ENCODE measurements around the gene UBA5.

GRCh38 chr3:129175844-129176703 is 7.6 kb downstream of the CNBP start:
- PRO-cap, 3 experiments = no peak in any of the 3 experiments
- RAMPAGE, long total RNA, 4 experiments = no peak in any of the 4 experiments
- RRBS = no CpG with 5 or more reads among the region's 4 CpGs

- PRO-cap, 3 experiments = peak in 2 of 3 experiments; most common plus-strand start chr3:129239143 (in 1); most common minus-strand start chr3:129239071 (in 1)
- RAMPAGE, long total RNA, 4 experiments = no peak in any of the 4 experiments
- RRBS = no CpG with 5 or more reads among the region's 4 CpGs
Observed at GRCh38 chr3:129238922-129239382, 10.5 kb upstream of the COPG1 start.

GRCh38 chr3:129239884-129240920 is 9.2 kb upstream of the COPG1 start:
- PRO-cap, 3 experiments = no peak in any of the 3 experiments
- RAMPAGE, long total RNA, 4 experiments = no peak in any of the 4 experiments
- RRBS = no CpG with 5 or more reads among the region's 9 CpGs

- PRO-cap, 3 experiments = no peak in any of the 3 experiments
- RAMPAGE, long total RNA, 4 experiments = no peak in any of the 4 experiments
- RRBS = 89% methylated on average over 2 of the region's 18 CpGs
Observed at GRCh38 chr3:129257149-129258003, 8.0 kb downstream of the COPG1 start.

GRCh38 chr3:129379621-129380068 is 48.8 kb downstream of the EFCAB12 start:
- PRO-cap, 3 experiments = no peak in any of the 3 experiments
- RAMPAGE, long total RNA, 4 experiments = no peak in any of the 4 experiments
- RRBS = no CpG with 5 or more reads among the region's 6 CpGs

GRCh38 chr3:129429872-129431074 is 1.8 kb upstream of the EFCAB12 start:
- PRO-cap, 3 experiments = no peak in any of the 3 experiments
- RAMPAGE, long total RNA, 4 experiments = no peak in any of the 4 experiments
- RRBS = no CpG with 5 or more reads among the region's 4 CpGs

- PRO-cap, 3 experiments = no peak in any of the 3 experiments
- RAMPAGE, long total RNA, 4 experiments = no peak in any of the 4 experiments
- RRBS = no CpG with 5 or more reads among the region's 6 CpGs
Observed at GRCh38 chr3:129525268-129525859, 3.1 kb upstream of the RHO start.

GRCh38 chr3:129599083-129599493 is 7.4 kb downstream of the PLXND1 start:
- PRO-cap, 3 experiments = peak in 1 of 3 experiments; most common plus-strand start chr3:129599306 (in 1); most common minus-strand start chr3:129599154 (in 1)
- RAMPAGE, long total RNA, 4 experiments = no peak in any of the 4 experiments
- RRBS = 86% methylated on average over 7 of the region's 20 CpGs

DNA sequence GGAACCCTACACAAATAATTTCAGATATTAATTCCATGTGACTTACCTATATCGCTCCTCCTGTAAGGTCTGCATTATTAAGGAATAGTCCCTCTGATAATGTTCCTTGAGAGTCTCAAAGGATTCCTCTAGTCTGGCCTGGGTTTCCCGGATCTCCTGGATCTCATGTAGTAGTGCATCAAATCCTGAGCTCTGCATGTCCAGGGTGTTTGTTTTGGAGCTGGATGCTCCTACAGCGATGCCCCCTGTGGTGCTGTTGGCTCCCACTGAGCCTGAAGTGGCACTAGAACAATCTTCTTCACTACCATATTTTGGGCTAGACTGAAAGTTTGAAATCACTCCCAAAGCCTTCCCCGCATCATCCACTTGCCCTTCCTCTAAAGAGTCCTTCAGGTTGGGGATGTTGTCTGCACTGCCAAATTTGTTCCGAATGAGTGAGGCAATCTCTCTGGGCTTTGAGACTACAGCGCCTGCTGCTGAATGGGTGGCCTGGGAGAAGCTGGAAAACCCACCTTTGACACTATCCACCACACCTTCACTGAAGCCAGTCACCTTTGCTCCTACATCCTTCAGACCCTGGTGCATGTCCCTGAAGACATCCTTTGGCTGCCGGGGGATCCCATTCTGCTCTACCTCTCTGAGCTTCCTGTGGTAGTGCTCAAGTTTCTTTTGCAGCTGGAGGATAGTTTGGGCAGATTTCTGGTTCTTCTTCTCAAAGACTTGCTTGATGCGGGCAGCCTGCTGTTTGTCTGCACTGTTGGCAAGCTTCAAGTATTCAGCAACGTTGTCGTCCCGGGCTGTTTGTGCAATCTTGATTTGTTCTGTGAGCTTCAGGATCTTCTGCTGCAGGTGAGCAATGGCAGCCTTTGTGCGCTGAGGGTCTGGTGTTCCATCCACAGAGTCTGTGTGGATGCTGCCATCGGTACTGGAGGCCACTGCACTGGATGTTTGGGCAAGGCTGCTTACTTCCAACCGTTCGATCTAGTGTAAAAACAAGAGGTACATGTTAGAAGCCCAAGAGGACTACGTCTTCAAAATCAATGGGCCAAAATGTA is 64.1 kb upstream of the PLXND1 start:
- PRO-cap, 3 experiments = no peak in any of the 3 experiments
- RAMPAGE, long total RNA, 4 experiments = no peak in any of the 4 experiments
- RRBS = no CpG with 5 or more reads among the region's 16 CpGs

- PRO-cap, 3 experiments = no peak in any of the 3 experiments
- RAMPAGE, long total RNA, 4 experiments = no peak in any of the 4 experiments
- RRBS = no CpG with 5 or more reads among the region's 6 CpGs
Observed at GRCh38 chr3:129722033-129722485, 115.6 kb upstream of the PLXND1 start.

DNA sequence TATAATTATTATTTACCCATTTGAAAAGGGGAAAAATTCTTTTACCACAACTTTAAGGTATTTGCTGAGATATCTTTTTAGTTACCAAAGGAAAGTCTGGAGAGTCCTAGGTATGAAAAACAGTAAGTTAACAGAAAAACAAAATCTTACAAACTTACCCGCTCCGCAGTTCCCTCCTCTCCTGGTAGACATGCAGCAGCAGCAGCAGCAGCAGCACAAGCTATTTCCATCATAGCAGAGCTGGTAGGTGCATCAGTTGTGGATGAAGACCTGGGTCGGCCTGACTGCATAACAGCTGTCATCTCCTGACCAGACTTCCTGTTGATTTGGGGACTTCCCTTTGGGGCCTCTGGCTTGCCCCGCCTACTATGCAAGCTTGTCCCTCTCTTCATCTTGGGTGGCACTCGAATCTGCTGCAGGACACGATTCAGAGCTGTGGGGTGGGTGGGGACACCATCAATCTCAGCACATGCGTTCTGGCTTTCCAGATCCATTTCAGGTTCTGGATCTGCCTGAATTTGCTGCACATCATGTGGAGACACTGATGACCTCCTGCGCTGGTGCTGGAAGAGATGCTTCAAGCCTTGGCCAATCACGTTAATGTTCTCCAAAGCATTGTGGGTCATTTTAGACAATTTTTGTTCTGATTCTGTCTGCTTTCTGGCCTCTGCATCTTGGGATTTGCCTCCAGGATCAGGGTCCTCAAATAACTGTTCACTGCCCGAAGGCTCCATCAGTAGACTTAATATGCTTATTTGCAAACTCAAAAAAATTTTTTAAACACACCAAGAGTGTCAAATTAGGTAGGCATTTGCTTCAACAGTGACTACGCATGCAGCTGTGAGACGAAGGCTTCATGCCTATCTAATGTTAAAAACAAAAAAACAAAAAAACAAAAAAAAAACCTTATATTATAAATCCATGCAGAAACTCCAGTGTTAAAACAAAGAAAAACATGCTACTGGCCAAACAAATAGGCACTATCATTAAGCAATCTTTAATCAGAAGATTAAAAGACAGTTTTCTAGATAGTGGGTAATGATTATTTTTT is 65.5 kb downstream of the TMCC1 start:
- PRO-cap, 3 experiments = no peak in any of the 3 experiments
- RAMPAGE, long total RNA, 4 experiments = no peak in any of the 4 experiments
- RRBS = no CpG with 5 or more reads among the region's 12 CpGs

DNA sequence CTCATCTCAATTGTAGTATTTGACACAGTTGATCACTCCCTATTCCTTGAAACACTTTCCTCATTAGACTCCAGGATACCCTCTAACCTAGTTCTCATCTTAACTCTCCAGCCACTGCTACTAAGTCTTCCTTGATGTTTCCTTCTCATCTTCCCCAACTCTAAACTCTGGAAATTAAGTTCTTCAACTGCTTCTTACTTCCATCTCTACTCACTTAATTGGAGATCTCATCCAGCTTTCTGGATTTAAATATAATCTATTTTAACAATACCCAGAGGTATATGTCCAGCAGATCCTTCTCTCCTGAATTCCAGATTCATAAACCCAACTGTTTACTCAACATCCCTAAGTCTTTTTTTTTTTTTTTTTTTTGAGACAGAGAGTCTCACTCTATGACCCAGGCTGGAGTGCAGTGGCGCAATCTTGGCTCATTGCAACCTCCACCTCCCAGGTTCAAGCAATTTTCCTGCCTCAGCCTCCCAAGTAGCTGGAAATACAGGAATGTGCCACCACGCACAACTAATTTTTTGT is 16.2 kb downstream of the TMCC1 start:
- PRO-cap, 3 experiments = no peak in any of the 3 experiments
- RAMPAGE, long total RNA, 4 experiments = no peak in any of the 4 experiments
- RRBS = no CpG with 5 or more reads among the region's 2 CpGs

DNA sequence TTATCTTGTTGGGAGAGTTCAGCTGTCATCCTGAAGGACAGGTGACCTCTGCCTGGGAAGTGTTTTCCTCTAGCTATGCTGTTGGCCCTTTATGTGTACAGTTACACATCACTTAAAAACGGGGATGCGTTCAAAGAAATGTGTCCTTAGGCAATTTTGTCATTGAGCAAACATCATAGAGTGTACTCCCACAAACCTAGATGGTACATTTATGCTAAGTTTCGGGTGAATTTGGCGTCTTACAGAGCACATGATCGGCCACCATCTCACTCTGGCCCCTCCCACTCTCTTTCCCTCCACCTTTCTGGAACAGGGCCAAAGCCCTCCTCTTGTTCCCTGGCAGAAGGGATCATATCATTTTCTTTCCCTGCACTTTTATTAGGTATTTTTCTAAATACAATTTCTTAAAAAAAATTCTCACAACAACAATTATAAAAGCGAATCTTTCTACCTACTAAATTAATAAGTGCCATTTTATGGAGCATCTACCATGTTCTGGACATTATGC is 164.1 kb upstream of the NUDT16 start:
- PRO-cap, 3 experiments = no peak in any of the 3 experiments
- RAMPAGE, long total RNA, 4 experiments = no peak in any of the 4 experiments
- RRBS = no CpG with 5 or more reads among the region's 6 CpGs

DNA sequence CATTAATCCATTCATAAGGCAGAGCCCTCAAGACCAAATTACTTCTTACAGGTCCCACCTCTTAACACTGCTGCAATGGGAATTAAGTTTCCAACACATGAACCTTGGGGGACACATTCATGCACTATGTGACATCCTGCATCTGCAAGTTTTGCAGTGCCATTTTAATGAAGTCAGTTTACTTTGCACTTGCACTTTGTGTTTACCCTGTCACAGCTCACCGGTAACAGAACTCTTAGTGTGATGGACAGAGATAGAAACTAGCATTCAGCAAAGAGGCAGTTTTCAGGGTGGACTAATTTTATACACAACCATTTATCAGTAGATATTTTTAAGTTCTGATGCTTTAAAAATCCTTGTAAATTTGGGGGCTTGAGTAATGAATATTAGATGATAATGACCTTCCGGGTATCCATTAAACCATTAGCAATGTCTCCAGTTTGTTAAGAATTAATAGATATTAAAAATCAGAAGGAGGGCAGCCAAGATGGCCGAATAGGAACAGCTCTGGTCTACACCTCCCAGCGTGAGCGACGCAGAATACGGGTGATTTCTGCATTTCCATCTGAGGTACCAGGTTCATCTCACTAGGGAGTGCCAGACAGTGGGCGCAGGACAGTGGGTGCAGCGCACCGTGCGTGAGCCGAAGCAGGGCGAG is 50.4 kb upstream of the NUDT16 start:
- PRO-cap, 3 experiments = no peak in any of the 3 experiments
- RAMPAGE, long total RNA, 4 experiments = no peak in any of the 4 experiments
- RRBS = no CpG with 5 or more reads among the region's 13 CpGs

DNA sequence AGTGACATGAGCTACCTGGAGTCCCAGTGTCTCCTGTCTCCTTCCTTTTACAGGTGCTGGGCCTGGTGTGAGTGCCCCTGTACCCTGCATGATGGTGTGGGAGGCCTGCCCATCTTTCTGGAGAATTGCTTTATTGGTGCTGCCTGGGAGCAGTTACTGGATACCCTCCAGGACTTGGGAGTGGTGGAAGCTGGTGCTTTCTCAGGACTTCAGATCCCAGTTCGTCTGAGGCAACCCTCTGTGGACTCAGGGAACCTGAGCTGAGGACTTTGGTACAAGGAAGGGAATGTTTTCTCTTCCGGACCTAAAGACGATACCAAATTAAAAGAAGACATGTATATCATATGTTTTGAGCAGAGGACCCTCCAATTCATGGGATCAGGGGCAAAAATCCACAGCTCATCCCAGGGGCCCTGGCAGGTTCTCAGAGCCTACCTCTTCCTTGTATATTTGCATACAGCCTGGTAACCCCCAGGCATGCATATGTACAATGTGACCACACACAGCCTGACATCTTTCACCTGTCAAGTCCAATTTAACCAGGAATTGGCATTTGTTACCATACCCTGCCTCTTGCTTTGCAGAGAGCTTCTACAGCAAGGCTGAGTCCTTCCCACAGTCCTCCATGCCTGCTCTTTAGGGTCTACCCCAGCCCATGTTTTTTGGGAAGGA is 18.1 kb upstream of the NUDT16 start:
- PRO-cap, 3 experiments = no peak in any of the 3 experiments
- RAMPAGE, long total RNA, 4 experiments = no peak in any of the 4 experiments
- RRBS = no CpG with 5 or more reads among the region's 3 CpGs

- PRO-cap, 3 experiments = peak in 2 of 3 experiments; most common minus-strand start chr3:132229176 (in 1)
- RAMPAGE, long total RNA, 4 experiments = no peak in any of the 4 experiments
- RRBS = no CpG with 5 or more reads among the region's 1 CpG
Observed at GRCh38 chr3:132228894-132229258, 88.3 kb upstream of the ACP3 start.

- PRO-cap, 3 experiments = no peak in any of the 3 experiments
- RAMPAGE, long total RNA, 4 experiments = no peak in any of the 4 experiments
- RRBS = no CpG with 5 or more reads among the region's 22 CpGs
Observed at GRCh38 chr3:132285012-132286014, 31.9 kb upstream of the ACP3 start.

DNA sequence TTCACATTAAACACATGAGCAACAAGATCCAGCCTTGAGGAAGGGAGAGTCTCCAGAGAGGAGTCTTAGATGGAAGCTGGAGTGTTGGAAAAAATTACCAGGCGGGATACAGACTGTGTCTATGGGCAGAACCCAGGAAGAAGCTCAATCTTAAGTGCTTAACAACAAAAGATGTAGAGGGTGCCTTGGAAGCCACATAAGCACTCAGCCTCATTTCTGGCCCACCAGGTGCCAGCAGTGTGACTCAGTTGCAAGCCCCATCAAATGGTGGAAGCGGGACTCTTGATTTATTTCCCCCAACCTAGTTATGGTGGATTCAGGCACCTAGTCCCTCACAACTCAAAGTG is 29.2 kb downstream of the ACP3 start:
- PRO-cap, 3 experiments = no peak in any of the 3 experiments
- RAMPAGE, long total RNA, 4 experiments = no peak in any of the 4 experiments
- RRBS = no CpG with 5 or more reads among the region's 2 CpGs

- PRO-cap, 3 experiments = peak in 3 of 3 experiments; most common plus-strand start chr3:132660538 (in 2); most common minus-strand start chr3:132660261 (in 3)
- RAMPAGE, long total RNA, 4 experiments = start-site peak on the plus strand in 4 of 4 experiments, at chr3:132660290-132660426 at its widest, 451 to 2,654 reads per replicate
- RRBS = 2% methylated on average over 17 of the region's 65 CpGs
Observed at GRCh38 chr3:132660147-132661004, at the start of gene UBA5. Gene UBA5, plus strand, starts transcription at chr3:132660329.

GRCh38 chr3:133124500-133125010 is 86.4 kb downstream of the TMEM108 start:
- PRO-cap, 3 experiments = peak in 3 of 3 experiments; most common plus-strand start chr3:133124811 (in 3); most common minus-strand start chr3:133124566 (in 2)
- RAMPAGE, long total RNA, 4 experiments = start-site peak on the plus strand in 3 of 4 experiments, at chr3:133124653-133124870 at its widest, 8 to 20 reads per replicate
- RRBS = no CpG with 5 or more reads among the region's 7 CpGs

Measured in adrenal gland (tissue), 7 donors.